Bronchial epithelial cell (primary cell): ENCODE measurements around a stretch of chr5.

- RRBS, 2 experiments: 3% methylated on average over 5 to 7 of the region's 32 CpGs
Measured at GRCh38 chr5:38257741-38258277, 550 bp upstream of the EGFLAM start.

- RRBS, 2 experiments: no CpG with 5 or more reads among the region's 3 CpGs
Measured at GRCh38 chr5:38400285-38400856, 142.0 kb downstream of the EGFLAM start.

DNA sequence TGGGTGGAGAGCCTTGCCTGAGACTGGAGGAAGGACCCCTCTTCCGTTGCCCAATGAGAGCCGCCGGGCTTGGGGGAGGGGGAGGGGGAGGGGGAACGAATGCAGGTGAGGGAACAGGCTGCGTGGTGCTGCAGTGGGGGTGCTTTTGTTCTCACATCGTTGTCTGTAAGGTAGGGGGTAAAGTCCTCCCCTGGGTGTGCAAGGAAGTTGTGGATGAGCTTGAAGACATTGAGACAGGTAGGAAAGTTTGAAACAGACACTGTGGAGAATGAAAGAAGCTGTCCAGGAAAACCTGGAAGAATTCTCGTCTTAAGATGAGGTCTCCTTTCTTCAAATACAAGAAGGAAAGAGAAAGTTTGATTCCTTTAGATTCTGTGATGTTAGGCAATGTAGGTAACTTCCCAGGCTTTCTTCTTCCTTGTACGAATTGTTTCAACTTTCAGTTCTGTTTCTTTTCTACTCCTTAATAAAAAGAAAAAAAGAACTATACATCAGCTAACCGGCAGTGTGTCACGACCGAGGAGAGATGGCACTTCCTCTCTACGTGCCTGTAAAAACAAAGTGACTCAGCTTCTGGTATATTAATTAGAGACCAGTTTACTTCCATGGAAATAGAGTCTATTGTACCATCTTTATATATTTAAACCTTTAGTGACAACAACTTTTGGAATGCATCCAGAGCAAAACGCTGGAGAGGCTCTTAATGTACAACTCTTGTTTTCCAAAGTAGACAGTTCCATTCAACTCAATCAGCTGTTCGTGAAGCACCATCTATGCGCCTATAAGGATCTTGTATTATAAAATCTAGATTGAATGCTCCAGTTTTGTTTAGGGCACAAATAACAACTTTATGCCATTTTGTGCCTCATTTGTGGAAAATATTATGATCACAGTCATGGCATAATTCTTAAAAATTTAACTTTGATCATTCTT lies 94.4 kb upstream of the LIFR start:
- RRBS, 2 experiments: no CpG with 5 or more reads among the region's 15 CpGs

DNA sequence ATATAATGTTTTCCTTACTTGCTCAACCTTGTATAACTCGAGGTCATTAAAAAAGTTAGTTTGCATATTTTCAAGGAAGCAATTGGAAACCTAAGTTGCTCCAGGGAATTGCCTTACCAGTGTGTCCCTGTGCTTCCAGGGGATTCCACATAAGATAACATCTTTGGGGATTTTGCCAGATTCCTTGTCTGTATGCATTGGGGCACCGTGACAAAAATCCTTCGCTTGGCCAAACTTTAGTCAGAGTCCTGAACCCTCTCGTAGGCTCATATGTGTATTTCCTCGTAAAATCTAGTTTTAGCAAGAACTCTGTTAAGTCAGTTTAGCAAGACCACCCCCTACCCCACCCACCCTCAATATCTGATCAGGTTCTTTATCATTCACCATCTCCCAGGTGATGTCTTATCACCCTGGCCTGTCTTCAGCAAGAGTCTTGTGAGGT lies 14.6 kb upstream of the OSMR start:
- RRBS, 2 experiments: no CpG with 5 or more reads among the region's 5 CpGs

GRCh38 chr5:38958652-38959089 lies 112.9 kb downstream of the OSMR start:
- RRBS, 2 experiments: no CpG with 5 or more reads among the region's 3 CpGs

- RRBS, 2 experiments: no CpG with 5 or more reads among the region's 7 CpGs
Measured at GRCh38 chr5:39005209-39006295, 68.6 kb downstream of the RICTOR start.

DNA sequence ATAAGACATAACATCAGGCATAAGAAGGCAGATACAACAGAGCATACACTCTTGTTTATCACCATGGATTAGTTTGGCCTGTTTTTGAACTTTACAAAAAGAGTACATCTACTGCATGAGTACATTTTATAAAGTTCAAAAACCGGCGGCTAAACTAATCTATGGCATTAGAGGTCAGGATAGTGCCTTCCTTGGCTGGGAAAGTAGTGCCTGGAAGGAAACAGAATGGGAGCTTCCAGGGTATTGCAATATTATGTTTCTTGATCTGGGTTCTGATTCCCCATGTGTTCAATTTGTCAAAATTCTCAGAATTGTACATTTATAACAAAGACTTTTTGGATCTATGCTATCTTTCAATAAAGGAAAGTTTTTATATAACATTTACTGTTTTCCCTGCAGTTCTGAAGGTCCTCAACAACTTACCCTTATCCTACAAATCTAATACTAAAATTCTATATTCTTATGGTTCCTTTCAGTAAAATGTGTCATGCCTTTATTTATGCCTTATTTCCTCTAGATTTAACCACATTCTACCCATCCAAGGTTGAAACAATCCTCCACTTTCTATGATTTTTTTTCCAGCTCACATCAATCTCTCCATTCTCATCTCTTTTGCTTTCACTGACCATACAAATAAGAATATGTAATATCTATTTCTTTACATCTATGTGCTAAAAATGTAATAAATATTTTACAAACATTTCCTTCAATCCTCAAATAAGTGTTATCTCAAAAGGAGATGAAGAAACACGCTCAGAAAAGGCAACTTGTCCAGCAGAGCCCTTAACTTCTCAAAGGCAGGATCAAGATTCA lies 14.8 kb downstream of the RICTOR start:
- RRBS, 2 experiments: no CpG with 5 or more reads among the region's 3 CpGs

- RRBS, 2 experiments: no CpG with 5 or more reads among the region's 9 CpGs
Measured at GRCh38 chr5:39178747-39179475, 40.5 kb downstream of the FYB1 start.

- RRBS, 2 experiments: no CpG with 5 or more reads among the region's 4 CpGs
Measured at GRCh38 chr5:39197407-39197975, 21.9 kb downstream of the FYB1 start.

DNA sequence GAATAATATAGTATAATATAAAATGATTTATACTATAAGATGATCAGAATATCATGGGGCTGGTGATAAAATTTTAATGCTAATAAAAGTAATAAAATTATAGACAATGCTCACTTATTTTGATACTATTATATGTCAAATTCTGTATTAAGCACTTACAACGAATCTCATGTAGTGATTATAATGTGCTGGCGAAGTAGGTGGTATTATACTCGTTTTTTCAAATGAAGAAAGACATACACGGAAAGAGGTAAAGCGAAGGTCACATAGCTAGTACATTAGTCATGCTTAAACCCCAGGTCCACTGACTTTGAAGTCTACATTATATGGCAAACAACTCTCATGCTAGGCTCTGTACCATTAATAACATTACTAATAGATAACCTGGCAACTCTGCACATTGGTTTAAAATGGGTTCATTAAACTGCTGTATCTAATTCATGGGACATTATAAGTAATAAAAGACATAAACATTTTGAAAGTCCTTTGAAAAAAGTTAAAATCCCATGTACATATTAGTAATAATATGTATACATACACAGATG lies 21.3 kb downstream of the FYB1 start:
- RRBS, 2 experiments: no CpG with 5 or more reads among the region's 5 CpGs

DNA sequence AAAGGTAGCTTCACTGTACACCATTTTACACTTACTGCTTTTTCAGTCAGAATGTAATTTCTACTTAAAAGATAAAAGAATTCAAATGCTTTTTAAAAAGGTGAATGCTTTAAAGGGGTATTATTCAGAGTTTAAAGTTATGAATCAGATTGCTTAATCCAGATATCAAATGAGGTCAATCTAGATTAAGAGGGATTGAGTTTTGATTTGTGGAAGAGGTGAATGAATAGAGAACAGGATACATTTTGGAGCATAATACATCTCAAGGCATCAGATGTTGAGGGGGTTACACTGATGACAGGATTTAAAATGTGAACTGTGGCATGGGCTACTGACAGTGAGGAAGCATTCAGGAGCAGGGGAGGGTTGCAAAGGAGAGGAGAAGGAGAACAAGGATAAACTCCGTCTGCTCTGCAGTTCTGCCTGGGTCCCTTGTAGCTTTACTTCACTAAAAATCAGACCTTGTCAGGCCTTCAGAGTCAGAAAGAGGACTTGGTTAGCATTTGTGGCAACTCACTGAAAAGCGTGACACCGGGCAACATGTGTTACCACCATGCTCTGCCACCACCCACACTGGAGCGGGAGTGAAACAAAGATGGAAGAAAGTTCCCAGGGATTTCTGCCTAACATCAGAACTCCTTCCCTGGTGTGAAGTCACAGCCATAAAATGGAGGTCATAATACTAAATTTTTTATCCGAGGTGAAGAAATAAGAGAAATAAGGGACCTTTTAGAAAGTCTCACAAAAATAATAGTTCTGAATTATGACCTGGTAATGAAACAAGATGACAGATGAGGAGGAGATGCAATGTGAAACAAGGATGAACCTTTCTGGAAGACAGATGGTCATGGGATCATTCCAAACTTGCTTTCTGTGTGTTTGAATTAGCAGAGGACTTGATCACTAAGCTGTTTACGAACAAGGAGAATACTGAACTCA lies 19.3 kb downstream of the FYB1 start:
- RRBS, 2 experiments: no CpG with 5 or more reads among the region's 6 CpGs

- RRBS, 2 experiments: no CpG with 5 or more reads among the region's 2 CpGs
Measured at GRCh38 chr5:39373677-39374128, 9.4 kb upstream of the C9 start.

- RRBS, 2 experiments: no CpG with 5 or more reads among the region's 3 CpGs
Measured at GRCh38 chr5:39400777-39401182, 24.0 kb downstream of the DAB2 start.

DNA sequence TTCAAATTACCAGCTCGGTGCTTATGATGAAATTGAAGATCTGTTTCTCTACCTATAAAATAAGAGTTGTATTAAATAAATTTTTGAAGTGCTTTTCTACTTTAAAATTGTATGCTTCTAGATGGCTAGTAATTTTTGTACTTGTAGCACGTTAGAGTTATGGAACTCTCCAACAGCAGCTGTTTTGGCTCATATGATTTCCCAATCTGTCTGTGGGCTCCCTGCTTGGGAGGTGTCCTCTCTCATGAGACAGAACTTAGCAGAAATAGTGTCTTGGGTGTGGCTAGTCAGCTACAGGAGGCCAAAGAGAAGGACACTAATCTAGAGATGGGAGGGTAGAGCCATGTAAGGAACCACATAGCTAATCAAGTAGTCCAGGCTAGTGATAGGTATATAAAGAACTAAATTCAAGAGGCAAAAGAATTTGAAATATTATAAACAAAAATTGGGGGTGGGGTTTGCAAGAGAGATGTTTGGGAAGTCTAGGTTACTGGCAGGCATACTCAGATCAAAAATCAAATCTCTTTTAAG lies 78.4 kb upstream of the DAB2 start:
- RRBS, 2 experiments: no CpG with 5 or more reads among the region's 2 CpGs

DNA sequence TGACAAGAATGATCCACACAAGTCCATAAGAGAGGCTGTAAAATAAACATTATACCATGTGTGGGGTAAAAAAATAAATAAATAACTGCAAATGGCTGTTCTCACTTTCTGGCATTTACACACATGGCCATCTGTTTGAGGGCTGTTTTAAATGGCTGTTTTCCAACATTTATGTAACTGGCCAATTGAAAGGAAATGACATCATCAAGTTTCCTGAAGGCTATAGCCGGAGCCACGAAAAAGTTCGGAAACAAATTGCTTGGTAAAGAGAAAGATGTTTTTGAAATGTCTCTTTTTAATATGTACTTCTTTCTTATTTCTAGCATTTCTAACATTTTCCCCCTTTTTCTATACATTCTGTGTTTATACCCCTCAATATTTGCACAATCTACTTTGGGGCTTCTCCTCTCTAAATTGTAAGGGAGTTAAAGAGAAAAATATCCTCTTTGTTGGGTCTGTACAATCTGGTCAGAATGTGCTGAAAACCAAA lies 95.5 kb upstream of the DAB2 start:
- RRBS, 2 experiments: no CpG with 5 or more reads among the region's 3 CpGs

DNA sequence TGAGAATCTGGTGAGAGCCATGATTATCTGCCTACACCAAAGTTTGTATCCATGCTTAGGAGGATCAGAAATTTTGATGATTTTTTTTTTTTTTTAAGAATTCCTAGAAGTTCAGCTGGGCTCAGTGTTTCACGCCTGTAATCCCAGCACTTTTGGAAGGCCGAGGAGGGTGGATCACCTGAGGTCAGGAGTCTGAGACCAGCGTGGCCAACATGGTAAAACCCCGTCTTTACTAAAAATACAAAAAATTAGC lies 103.1 kb upstream of the DAB2 start:
- RRBS, 2 experiments: no CpG with 5 or more reads among the region's 4 CpGs

- RRBS, 2 experiments: no CpG with 5 or more reads among the region's 3 CpGs
Measured at GRCh38 chr5:40386340-40386815, 293.3 kb upstream of the PTGER4 start.

GRCh38 chr5:40388753-40389144 lies 291.0 kb upstream of the PTGER4 start:
- RRBS, 2 experiments: no CpG with 5 or more reads among the region's 1 CpG

DNA sequence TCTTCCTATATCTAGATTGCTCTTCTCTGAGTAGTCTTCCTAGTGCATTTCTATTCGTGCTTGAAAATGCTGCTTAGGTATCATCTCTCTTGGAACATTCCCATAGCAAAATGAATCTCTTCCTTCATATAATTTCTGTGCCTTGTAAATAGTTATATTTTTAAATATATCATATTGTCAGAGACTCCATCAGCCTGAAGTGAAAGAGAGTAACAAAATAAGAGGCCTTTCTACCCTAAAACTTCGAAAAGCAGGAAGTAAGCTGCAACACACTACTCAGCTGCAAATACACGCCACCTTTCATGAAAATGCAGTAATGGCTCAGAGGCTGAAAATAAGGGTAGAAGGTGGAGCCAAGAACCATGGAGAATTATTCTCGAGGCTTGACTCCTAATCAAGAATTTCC lies 30.3 kb upstream of the PTGER4 start:
- RRBS, 2 experiments: no CpG with 5 or more reads among the region's 4 CpGs

DNA sequence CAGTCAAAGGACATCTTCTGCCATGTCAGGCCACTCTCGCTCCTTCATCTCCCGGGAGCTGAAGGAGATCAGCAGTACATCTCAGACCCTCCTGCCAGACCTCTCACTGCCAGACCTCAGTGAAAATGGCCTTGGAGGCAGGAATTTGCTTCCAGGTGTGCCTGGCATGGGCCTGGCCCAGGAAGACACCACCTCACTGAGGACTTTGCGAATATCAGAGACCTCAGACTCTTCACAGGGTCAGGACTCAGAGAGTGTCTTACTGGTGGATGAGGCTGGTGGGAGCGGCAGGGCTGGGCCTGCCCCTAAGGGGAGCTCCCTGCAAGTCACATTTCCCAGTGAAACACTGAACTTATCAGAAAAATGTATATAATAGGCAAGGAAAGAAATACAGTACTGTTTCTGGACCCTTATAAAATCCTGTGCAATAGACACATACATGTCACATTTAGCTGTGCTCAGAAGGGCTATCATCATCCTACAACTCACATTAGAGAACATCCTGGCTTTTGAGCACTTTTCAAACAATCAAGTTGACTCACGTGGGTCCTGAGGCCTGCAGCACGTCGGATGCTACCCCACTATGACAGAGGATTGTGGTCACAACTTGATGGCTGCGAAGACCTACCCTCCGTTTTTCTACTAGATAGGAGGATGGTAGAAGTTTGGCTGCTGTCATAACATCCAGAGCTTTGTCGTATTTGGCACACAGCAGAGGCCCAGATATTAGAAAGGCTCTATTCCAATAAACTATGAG lies 12.5 kb downstream of the PTGER4 start:
- RRBS, 2 experiments: 96 to 97% methylated on average over 2 of the region's 10 CpGs